Pericardium (tissue), 1 donor: ENCODE measurements around a stretch of chr4.

DNA sequence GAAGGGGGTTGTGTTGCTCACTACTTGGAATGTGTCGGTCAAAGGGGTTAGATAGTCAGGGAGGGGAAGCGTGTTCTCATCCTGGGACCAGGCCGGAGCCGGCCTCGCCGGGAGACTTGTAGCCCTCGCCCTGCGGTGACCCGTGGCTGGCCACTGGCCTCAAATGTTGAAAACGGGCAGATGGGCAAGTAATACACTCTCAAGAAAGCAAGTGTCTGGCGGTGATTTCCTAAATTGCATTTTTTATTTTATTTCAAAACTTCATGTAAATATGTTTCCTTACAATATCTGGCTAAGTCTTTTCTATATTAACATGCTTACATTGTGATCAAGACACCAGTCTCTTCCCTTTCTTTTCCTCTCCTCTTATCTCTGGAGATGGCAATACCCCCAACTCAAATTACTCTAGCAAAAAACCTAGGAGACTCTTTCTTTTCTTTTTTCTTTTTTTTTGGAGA, 336 bp downstream of the ZFP42 start:
- RRBS: no CpG with 5 or more reads among the region's 11 CpGs

- RRBS: no CpG with 5 or more reads among the region's 26 CpGs
Measured at GRCh38 chr4:188555270-188555920, 416.2 kb downstream of the TRIML1 start.

GRCh38 chr4:188656988-188657217, 517.7 kb downstream of the TRIML1 start:
- RRBS: no CpG with 5 or more reads among the region's 1 CpG

DNA sequence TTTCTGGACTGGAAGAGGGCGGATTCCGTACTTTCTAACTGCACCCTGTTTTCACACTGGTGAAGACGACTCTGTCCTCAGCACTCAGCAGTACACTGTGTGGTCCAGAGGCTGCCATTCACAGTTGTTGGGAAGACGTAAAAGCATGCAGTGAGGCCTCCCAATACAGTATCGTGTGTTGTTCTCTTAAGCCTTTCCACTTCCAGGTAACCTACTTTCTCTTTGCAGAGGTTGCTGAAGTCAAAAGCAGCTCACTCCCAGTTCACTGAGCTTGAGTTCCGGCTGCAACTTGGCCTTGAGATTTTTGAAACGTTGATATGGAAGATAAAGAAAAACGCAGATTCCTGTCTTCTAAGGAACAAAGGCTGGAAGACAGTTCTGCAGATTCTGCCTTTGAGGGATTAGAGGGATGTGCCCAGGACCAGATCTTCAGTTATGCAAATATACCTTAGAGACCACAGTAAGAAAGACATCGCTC, 540.9 kb downstream of the TRIML1 start:
- RRBS: no CpG with 5 or more reads among the region's 9 CpGs

- RRBS: no CpG with 5 or more reads among the region's 5 CpGs
Measured at GRCh38 chr4:188959561-188959856, 820.3 kb downstream of the TRIML1 start.

DNA sequence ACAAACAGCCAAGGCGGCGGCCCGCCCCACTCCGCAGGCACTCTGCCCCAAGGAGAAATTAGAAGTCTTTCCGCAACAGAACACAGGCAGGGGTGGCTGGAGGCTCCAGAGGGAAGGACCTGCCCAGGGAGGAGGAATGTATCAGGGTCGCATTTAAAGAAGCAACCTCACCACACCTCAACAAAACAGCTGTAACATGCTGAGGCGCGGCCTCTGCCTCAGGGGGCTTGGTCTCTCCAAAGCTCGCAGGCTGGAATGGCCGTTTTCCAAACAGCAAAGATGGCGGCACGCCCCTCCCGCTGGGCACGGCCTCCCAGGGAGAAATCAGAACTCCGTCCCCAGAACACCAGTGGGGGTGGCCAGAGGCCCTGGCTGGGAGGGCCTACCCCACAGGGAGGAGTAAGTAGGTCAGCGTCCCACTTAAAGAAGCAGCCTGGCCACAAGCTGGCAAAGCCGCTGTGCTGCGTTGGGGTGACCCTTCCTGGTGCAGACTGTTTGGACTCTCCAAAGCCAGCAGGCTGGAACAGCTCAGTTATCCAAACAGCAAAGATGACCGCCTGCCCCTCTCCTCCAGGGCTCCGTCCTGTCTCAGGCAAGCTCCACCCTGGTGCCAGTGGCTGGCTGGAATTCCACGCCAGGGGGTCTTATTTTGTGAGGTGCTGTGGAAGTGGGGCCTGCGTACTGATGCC, 862.7 kb downstream of the TRIML1 start:
- RRBS: no CpG with 5 or more reads among the region's 22 CpGs

DNA sequence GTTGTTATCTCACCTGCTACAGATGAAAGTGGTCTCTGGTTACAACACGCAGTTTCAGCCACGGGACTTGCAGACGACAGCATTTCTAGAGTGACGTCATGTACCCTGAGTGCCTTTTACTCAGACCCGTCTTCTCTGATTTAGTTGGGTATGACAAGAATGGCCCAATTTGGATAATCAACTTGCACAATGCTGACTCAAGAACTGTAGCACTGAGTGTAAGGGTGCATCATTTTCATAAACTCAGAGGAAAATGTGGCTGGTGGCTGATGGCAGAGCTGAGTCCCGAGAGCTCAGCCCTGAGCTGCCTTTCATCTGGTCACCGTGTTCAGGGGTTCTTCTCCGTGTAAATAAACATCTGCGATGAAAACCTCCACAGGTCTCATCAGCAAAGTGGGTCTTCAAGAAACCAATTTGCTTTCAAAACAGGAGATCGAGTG, 281.3 kb upstream of the FRG1 start:
- RRBS: no CpG with 5 or more reads among the region's 10 CpGs